Occipital lobe (tissue), 2 donors: Measurements from ENCODE around the genes GPATCH2 and SLC30A10.

- RAMPAGE, long total RNA: no peak
These were observed 348.6 kb downstream of the RPS6KC1 start for GRCh38 chr1:213399370-213400333.

GRCh38 chr1:213690227-213690699 is 297.5 kb upstream of the PROX1 start:
- RAMPAGE, long total RNA: no peak

- RAMPAGE, long total RNA: no peak
These were observed 82.4 kb upstream of the PROX1 start for GRCh38 chr1:213905387-213905732.

- RAMPAGE, long total RNA: no peak
These were observed 25.9 kb downstream of the PROX1 start for GRCh38 chr1:214013810-214014001.

DNA sequence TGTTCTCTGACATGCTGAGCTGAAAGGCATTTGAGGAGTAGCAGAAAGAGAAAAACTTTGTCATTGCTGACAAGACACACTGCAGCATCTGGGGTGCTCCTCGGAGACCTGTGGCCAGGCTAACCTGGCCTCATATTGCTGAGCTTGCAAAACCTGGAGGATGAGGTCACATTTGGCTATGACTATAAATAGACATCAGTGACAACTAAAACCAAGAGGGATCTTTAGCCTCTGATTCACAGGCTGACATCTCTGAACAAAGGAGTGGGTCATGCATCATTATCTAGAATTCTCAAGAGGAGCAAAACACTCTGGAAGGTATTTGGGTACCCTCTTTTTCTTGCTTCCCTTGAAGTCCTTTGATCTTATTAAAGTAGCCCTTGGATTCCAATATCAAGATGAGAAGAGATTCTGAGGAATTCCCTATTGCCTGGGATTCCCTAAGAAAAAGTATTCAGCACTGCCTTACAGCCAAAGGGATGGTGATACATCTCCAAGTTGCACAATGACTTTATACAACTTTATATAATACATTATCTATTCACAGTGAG is 83.8 kb downstream of the PROX1 start:
- RAMPAGE, long total RNA: no peak

DNA sequence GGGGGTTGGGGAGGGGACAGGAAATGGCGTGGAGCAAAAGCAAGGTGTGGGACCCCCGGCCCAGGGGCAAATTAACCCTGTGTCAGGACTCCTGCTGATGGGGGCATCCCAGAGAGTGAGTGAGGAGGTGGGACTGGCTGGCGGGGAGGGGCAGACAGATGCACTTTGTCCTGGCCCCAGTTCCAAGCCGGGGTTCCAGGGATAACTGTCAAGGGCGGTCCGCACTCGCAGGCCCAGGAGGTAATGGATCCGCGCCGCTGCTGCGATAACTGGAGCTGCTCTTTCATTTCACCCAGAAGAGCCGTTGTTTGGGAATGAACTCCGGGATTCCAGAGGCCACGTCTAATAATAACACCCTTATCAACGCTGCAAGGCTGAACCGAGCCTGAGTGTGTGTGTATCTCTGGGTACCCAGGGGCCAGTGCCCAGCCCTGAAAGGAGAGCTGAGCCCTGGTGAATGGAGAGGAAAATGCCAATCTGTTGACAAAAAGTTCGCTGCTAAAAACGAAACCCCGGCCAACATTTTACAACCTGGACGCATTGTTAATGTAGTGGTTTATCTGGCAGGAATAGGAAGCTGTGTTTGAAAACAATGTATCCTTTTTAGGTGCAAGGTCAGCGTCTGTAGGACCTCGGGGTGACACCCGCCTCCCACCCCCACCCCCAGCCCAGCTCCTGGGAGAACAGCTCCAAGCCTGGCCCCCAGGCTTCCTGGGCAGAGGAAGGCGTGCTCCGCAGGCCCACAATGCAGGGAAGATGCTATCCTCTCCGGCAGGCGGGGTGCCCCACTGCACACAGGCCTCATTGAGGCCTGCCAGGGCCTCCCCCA is 119.7 kb downstream of the PROX1 start:
- RAMPAGE, long total RNA: no peak

- RAMPAGE, long total RNA: no peak
These were observed 135.3 kb downstream of the PROX1 start for GRCh38 chr1:214123088-214123501.

- RAMPAGE, long total RNA: no peak
These were observed 626 bp downstream of the SMYD2 start for GRCh38 chr1:214281319-214282251.

- RAMPAGE, long total RNA: no peak
These were observed 35.6 kb downstream of the SMYD2 start for GRCh38 chr1:214316415-214317168.

DNA sequence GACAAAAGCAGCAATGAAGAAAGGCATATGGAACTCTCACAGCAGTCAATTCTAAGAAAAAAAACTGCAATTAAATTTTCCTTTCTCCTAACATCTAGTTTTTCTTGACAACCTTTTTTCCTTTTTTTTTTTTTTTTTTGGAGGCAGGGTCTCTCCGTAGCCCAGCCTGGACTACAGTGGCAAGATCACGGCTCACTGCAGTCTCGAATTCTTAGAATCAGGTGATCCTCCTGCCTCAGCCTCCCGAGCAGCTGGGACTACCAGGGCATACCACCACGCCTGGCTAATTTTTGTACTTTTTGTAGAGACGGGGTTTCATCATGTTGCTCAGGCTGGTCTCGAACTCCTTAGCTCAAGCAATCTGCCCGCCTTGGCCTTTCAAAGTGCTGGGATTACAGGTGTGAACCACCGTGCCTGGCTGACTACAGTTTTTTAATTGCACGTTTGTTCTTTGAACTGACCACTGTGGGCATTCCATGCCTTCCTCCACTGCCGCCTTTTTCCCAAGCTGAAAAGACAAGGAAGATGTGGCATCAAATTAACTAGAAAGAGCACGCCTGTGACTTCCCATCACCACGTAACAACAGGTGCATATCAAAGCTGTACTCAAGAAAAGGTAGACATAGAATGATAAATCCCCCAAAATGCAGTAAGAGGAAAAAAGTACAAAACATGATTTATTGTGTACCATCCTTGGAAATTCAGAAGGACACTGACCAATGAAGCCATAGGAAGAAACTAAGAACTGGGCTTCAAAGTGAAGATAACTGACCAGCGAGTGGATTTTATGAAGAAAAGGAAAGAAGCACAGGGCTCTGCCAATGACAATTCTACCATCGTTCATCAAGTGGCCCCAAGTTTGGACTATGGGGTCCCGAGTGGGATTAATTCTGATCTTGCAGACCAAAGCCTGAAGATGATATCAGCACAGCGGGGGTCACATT is 75.2 kb downstream of the SMYD2 start:
- RAMPAGE, long total RNA: no peak

GRCh38 chr1:214383093-214383746 is 102.3 kb downstream of the SMYD2 start:
- RAMPAGE, long total RNA: no peak

DNA sequence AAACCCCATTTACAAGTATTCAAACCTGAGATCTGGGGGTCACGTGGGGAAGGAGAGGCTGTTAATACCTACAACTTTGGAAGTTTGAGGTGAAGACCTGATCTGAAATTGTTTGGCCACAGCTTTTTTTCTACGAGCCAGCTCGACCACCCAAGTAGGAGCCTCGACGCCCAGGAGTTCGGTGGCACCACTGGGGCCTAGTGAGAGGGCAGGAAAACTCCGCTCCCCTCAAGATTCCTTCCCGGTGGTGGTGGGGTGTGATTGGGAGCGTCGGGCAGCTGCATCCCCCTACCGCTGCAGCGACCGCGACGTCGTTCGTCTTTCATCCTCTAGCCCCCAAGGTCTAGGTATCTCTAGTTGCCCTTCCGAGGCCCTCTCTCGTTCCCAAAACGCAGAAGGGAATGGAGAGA is 903 bp downstream of the PTPN14 start:
- RAMPAGE, long total RNA: no peak

DNA sequence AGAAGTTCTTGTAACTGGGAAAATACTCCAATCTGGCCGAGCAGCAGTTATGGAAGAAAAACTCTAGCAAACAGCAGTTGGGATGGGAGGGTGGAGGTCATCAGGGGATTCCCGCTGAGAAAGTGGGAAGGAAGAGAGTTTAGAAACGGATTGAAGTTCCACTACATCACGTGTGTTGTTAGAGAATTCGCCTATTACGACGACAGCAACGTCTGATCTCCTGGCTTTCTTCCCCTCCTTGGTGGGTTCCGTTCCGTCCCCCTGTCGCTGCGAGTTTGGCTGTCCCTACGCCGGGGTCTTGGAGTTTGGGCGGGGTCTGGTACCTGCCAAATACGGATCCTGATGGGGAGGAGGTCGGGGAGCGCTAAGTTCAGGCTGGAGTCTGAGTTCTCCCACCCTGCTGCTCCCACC is 911 bp upstream of the KCNK2 start:
- RAMPAGE, long total RNA: no peak

GRCh38 chr1:217630603-217631700 is at the start of gene GPATCH2:
TSS of gene GPATCH2 (minus strand) at chr1:217631090.
- RAMPAGE, long total RNA: start-site peak on the minus strand at chr1:217631031-217631076, 355 and 128 reads in 2 replicates; start-site peak on the plus strand at chr1:217631348-217631379, 63 and 68 reads in 2 replicates

GRCh38 chr1:218164745-218165119 is 120.4 kb upstream of the RRP15 start:
- RAMPAGE, long total RNA: no peak

GRCh38 chr1:218349918-218350467 is 4.9 kb downstream of the TGFB2 start:
- RAMPAGE, long total RNA: no peak

DNA sequence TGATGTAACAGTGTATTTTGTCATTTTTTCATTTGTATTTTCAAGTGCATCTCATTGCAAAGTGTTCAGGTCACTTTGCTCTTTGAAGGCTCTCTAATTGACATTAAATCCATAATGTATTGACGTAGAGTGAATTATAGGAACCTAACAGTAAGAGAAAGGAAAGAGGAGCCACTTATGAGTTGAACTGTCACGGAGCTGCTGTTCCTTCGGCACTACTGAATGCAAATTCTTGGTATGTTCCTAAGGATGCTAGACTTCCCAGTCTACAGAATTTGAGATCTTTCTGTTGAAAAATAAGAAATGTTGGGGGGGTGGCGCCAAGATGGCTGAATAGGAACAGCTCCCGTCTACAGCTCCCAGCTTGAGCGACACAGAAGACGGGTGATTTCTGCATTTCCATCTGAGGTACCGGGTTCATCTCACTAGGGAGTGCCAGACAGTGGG is 89.3 kb downstream of the SLC30A10 start:
- RAMPAGE, long total RNA: no peak

DNA sequence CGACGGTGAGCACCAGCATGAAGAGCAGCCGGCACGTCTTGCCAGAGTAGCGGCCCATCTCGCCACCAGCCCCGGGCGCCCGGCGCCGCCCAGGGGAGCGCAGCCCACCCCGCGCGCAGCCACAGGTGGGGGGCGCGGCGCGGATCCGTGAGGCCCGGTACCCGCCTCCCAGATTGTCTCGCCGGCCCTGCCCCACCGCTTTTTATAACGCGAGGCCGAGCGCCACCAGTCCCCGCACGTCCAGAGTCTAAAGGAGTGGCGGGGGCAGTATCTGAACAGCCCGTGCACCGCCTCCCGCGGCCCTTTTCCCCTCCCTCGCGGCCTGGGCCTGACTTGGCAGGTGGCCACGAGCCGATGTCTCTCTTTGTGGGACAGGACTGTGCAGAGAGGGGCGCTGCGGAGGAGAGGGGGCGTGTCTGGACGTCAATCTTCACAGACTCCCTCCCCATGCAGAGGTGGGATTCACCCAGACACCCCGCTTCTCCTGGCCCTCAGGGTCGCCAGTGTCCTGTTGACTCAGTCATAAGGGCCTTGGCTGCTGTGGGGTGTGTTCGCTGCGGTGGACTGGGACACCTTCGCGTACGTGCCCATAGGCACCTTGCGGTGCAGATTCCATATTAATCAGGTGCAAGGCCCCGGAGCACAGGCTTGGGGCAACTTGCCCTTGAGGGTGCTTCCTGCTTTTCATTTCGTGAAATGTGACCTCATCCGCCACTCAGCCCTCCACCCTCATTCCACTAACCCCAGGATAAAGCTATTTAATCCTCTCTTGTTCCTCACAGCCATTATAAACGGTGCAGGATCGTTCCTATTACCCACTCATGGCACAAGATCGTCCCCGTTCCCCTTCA is at the start of gene SLC30A10:
TSS of gene SLC30A10 (minus strand) at position 175 of the 851 bp plus-strand sequence.
- RAMPAGE, long total RNA: no peak

DNA sequence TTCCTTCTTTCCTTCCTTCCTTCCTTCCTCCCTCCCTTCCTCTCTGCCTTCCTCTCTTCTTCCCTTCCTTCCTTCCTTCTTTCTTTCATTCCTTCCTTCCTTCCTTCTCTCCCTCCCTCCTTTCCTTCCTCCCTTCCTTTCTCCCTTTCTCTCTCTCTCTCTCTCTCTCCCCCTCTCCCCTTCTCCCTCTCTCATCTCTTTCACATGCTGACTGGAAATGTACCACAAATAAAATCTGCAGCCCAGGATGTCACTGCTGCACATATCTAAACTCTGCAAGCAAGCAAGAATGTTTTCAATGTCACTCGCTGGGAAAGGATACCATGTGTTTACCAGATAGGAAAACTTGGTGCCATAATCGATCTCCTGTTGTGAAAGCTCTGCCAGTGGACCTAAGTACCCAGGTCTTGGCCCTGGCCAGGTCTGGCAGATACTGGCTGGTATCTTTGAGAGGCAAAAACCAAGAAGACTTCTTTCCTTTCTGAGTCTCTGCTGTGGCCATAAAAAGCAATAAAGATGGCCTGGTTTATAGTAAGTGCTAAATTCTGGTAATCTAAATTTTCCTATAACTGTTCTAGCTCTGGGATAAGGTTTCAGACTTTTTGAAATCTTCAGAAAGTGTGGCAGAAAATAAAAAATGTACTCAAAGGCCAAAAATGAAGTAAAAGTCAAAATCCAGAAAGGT is 13.3 kb upstream of the SLC30A10 start:
- RAMPAGE, long total RNA: no peak

- RAMPAGE, long total RNA: no peak
These were observed 24.1 kb downstream of the EPRS1 start for GRCh38 chr1:220022237-220022551.